SP-49 (cell line): Measurements from ENCODE around the genes CMKLR2 and CRYGC.

DNA sequence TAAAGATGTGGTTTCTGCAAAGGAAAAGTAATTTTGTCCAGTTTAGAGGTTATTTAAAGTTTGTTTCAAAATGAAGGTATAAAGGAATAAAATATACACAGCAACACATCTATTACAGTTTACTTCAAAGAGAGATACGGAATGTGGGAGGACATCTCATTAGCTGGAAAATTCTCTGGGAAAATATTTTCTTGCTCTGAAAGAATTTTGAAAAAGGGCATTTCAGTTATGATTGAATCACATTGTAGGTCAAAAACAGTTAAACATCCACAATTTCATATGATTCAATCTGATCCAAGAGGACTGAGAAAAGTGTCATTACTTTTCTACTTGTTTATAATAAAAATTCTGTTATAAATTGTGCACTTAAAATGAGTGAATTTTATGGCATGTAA lies 111.3 kb downstream of the INO80D start:
- PRO-cap = no peak

DNA sequence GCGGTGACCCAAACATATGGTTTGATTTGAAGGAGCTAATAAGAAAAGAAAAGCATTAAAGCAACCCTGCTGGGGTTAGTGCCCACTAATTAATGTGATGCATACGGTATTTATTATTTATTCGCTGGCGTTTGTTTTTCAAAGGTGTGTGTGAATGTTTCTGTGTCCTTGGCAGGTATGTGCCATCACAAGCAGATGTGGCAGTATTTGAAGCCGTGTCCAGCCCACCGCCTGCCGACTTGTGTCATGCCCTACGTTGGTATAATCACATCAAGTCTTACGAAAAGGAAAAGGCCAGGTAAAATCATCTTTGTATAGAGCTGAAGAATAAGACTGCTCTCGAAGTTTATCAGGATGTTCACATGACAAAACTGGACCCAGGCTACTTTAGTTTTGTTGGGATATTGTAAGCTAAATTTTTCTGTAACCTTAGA lies 735 bp downstream of the EEF1B2 start:
- PRO-cap = unidirectional peak, minus-strand start at position 181 of the sequence

DNA sequence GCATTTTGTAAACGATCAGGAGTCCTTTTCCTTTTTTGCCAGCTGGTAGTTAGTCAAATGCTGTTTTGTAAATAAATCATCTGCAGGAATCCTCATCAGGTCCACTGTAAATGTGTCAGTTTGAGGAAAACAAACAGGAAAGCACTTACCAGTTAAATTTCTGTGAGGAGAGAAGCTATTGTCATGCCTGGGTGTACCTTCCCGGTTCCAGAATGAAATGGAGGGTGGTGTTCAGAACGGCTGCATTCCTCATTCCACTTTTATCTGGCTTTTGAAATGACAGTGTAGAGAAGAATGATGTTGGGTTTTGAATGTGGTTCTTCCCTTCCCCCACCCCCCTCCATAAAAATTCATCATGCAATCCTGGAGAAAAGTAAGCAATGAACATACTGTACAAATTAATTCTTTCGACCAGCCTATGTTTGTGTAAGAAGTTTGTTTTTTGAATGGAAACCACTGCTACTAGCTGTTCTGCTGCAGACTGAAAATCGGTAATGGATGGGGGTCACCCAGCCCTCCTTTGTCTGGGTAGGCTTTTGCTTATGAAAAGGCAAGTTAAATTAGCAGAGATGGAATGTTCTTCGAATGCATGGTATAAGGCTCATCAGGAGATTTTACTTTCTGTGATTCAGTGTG lies at the start of gene CMKLR2:
Gene CMKLR2 (minus strand): TSS at position 214 of the 636 bp plus-strand sequence.
- PRO-cap = no peak

DNA sequence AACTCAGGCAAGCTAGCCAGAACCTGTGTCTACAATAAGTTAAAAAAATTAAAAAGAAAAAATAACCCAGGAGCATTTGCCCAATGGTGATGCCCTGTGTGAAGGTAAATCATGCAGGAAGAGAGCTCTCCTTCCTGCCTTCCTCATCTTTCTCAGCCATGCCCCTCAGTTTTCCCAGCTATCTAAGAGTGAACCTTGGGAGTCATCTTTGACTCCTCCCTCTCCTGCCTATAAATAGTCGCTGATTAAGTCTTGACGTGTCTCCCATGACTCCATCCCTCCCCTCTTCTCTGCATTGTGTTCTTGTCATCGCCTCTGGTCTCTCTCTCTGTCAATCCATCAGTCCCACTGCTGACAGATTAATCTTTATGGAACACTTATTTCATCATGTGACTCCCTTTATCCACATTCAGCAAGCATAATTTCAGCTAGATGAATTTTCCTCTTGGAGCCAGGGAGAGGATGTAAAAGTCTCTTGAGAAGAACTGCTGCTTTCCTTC lies 9.3 kb downstream of the ADAM23 start:
- PRO-cap = no peak

- PRO-cap = no peak
Observed at GRCh38 chr2:206858966-206859654, 80.2 kb upstream of the CPO start.

GRCh38 chr2:207041277-207041851 lies 102.0 kb downstream of the CPO start:
- PRO-cap = no peak

DNA sequence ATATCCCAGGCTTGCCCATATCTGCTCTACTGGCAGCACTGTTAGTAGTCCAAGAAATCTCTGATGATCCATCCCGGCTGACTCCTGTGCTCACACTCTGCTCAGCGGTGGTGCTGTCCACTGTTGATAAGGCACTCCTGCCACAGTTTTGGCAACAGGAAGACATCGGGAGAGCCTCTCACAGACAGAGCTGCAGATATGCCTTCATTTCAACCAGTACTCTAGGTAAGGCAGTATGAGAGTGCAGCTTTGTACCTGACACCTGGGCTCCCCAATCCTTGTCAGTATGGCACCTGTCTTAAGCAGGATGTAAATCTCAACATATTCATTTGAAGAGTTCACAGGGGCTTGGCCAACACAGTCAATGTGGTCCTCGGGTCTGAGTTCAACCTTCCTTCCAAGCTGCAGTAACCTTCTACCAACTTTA lies 16.4 kb downstream of the KLF7 start:
- PRO-cap = no peak

GRCh38 chr2:207162161-207162754 lies 3.5 kb downstream of the KLF7 start:
- PRO-cap = no peak

DNA sequence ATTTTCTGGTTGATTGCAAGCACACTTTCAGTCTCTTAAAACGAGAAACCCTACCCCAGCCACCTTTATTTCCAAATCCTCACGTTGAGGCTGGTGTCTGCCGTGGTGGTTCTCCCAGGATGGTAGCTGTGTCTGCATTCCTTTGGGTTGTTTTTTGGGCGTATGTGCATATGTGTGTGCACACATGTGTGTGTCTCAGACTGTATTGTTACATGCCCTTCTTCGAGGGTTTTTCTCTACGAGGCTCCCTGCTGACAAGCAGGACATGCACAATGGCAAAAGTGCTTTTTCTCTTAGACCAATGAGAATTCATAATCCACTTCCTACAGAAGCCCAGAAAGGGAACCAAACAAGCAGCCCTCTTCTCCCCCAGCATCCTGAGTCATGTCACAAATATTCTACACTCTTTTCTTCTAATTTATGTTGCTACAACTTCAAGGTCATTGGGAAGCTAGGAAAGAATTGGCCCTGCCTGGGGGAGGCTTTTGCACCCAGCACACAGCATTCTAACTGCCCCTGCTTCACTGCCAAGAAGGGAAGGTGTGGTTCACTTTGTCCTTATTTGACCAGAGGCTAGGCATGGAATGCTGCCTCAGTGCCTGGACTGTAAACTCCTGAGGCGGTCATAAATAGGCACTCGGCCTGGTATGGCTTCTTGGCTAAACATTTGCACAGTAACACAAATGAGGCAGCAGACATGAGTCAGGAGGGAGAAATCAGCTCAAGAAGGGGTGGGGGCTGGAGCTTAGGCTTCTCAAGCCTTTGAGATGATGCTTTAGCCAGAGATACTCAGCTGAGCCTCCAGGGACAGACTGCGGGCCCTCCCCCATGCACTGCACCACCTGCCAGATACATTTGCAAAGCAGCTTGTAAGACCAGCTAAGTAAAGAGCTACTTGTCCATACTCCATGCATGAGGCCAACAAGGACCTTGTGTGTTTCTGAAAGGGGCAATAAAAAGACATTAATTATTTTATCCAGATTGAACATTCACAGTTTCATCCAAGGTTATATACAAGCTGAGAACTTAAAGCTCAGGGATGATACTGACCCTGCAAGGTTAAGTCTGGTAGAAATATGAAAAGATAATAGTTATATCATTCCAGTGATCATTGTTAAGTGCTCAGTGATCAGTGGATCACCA lies 92.7 kb upstream of the KLF7 start:
- PRO-cap = no peak

- PRO-cap = no peak
Observed at GRCh38 chr2:207333900-207334432, 168.2 kb upstream of the KLF7 start.

DNA sequence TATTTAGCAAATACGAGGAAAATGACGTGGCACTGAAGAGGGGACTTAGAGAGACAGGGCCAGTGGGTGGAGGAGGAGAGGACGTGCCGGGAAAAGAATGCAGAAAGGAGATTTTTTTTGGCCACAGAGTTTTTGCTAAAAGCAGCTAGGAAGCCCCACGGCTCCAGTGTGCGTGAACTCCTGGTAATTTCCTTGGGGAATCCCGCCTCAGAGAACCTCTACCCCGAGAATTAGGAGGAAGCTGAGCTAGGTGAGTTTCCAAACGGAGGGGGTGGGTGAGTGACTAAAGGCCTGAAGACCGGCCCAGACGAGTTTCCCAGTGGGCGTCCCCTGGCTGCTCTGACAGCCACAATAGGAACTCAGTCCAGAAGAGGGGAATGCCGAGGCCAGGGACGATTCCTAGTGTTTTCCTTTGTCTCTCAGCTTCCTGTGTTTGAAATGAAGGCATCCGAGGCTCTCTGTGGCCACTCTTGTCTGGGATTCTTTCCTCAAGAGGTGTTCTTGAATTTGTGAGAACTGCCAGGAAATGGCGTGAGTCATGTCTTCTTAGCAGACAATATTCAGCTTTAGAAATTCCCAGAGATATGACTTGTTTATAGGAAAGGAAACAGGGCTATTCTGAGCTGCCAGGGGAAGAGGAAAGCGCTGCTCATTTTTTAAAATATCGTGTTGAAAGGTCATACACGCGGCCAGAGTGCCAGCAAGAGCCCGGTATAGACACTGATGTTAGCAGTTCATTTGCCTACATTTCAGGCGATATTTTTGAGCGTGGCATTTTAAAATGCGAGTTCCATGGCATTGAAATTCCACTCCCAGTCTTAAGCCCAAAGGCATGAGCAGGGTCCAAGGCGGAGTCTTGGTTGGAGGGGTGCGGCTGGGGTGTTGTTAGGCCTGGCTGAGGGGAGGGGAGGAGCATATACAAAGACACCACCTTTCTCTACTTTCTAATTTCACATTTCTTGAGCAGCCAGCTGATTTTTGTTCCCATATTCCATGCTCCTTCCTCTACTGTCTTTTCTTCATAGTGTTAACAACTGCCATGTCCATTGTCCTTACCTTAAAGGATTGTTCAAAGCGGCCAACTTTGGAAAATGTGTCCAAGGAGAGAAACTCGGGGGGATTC lies 169.0 kb upstream of the KLF7 start:
- PRO-cap = no peak

DNA sequence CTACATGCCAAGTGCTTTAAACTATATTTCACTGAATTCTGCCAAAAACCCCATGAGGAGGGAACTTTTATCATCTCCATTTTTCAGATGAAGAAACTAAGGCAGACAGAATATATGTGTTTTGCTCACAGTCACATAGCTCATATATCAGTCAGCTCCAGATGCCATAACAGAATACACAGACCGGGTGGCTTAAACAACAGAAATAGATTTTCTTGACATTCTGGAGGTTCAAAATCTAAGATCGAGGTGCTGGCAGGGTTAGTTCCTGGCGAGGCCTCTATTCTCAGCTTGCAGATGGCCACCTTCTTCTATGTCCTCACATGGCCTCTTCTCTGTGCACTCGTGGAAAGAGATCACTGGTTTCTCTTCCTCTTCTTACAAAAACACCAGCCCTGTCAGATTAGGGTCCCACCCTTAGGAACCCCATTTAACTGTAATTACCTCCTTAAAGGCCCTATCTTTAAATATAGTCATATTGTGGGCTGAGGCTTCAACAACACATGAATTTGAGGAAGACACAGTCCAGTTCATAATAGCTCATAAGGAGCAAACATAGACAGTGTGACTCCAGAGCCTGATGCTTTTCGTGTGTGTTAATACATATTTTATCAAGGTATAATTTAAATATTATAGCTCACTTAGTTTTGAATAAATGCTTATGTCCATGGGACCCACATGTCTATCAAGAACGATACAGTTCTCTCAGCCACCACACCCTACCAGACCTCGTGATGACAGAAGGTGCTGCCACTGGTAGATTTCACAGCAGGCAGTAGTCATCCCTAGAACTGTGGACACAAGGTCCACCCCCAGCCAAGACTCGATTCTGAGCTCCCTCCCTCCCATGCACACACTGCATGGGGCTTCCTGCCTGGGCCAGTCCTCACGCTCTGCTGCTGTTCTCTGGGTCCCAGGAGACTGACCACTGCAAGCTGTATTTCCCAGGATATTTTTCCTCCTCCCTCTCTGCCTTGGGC lies 26.8 kb upstream of the CREB1 start:
- PRO-cap = bidirectional peak, plus-strand start at position 496 of the sequence, minus-strand start at position 299 of the sequence; bidirectional peak, plus-strand start at position 852 of the sequence, minus-strand start at position 730 of the sequence

GRCh38 chr2:207538671-207539332 lies 9.0 kb downstream of the CREB1 start:
- PRO-cap = no peak

GRCh38 chr2:207775552-207775954 lies 5.8 kb upstream of the FZD5 start:
- PRO-cap = no peak

- PRO-cap = no peak
Observed at GRCh38 chr2:207926106-207926534, 99.2 kb downstream of the PLEKHM3 start.

GRCh38 chr2:208047863-208048177 lies 22.5 kb upstream of the PLEKHM3 start:
- PRO-cap = no peak

DNA sequence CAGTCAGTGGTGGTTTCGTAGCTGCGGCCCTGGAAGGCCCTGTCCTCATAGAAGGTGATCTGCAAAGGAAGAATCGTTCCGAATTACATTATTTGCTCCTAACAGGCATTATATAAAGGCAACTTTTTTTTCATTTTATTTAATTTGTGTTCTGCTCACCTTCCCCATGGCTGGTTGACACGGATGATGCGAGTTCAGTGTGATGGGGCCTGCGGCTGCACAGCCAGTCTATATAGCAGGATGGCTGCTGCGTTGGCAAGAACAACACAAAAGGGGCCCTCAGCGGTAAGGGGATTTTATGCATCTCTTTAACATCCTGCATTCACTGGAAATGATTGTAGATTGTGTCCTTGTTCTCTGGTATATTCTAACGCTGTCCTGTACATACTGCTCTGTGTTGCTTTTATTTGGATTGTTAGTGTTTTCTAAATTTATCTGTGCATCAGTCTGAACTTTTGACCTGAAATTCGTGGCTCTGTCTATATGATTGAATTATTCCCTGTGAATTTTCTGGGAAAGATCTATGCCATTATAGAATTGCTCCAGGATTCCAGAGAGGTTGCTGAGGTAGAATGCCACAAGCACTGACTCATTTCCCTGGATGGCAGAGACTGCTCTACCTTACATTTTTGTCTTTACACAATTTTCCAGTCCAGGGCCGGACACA lies at the start of gene CRYGC:
Gene CRYGC (minus strand): TSS at position 204 of the 667 bp plus-strand sequence.
- PRO-cap = no peak

DNA sequence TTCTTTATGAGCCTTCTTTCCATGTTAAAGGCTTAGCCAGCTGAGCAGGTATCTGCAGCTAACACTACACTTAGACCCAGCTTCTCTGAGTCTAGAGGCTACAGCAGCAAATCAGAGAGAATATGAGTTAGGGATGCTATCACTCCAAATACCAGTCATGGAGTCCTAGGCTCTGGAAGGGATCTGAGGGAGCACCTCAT lies 3.0 kb downstream of the C2orf80 start:
- PRO-cap = no peak

- PRO-cap = no peak
Observed at GRCh38 chr2:208463019-208463364, 56.4 kb downstream of the PTH2R start.

DNA sequence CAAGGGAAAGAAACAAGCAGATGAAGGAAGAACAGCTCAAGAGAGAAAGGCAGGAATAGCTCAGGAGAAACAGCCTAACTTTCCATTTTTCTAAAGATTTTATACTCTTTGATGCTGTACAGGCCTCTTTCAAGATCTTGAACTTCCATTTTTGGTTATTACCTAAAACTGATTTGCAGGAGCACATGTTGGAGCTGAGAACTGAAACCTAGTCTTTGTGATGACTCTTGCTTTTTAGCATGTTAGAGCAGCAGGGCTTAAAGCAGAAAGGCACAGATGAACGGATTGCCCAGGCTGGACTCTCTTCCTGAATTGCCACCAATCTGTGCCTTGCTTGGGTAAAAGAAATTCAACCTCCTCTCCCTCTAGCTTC lies 277.3 kb upstream of the MAP2 start:
- PRO-cap = no peak